Measurements from ENCODE around the genes TMEM45B and PRDM10.

DNA sequence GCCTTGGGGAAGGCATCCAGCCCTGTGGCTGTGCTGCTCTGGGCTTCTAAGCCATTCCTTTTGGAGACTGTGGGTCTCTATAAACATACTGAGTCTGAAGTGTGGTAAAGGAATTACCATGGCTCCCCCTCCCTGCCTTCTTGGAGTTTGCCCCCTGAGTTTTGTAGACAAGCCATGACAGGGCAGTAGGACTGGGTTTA lies 13.5 kb downstream of the FLI1 start:
- PRO-cap, 2 experiments: no peak in any of the 2 experiments

GRCh38 chr11:128725312-128725706 lies 31.4 kb downstream of the FLI1 start:
- PRO-cap, 2 experiments: no peak in any of the 2 experiments

- PRO-cap, 2 experiments: no peak in any of the 2 experiments
Measured at GRCh38 chr11:128841638-128842176, 25.4 kb downstream of the KCNJ1 start.

- PRO-cap, 2 experiments: no peak in any of the 2 experiments
Measured at GRCh38 chr11:128908306-128909068, 17.3 kb downstream of the KCNJ5 start.

DNA sequence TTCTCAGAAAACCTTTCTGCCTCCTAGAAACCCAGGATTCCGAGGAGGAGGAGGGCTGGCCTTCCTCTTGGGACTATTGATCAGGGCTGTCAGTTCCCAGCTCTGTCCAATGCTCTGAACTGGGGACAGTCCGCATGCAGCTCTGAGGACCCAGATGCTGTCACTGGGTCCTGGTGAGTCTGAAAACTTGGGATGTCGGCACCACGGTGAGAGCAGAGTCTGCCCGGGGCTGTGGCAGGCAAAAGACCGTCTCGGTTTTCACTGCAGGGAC lies 5.3 kb downstream of the TP53AIP1 start:
- PRO-cap, 2 experiments: no peak in any of the 2 experiments

DNA sequence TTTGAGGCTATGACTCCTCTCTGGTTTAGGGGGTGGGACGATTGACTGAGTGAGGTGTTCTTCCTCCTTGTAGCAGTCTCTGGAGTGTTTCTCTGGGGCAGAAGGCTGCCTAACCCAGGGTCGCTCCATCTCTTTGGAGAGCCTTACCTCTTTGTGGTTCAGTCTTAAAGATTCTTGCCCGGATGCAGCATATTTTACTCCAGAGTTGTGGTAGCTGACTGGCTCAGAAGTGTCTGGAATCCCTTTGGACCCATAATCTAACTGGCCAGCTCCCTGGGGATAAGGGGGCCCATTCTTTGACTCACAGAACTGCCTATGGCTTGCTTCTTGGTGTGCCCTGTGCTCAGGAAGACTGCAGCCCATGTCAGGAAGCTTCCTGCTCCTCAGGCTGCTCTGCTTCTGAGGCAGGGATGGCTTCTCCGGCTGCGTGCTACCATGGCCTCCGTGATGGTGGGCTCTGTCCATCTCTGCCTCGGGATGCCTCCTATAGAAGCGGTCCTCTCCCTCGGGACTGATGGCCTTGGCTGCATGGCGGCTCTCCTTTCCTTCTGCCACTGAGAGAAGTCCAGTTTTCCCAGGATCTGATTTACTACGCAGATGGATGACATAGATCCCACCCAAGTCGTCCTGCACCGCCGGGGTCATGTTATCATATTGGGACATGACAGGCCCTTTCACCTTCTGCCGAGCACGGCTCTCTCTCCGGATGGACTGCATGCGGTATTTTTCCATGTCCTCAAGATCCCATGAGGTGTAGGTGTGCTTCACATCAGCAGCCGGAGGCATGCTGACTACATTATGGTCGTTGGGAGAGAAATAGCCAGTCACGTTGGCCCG lies 26.7 kb upstream of the TP53AIP1 start:
- PRO-cap, 2 experiments: no peak in any of the 2 experiments

GRCh38 chr11:129004743-129005236 lies 62.1 kb upstream of the TP53AIP1 start:
- PRO-cap, 2 experiments: no peak in any of the 2 experiments

GRCh38 chr11:129023921-129024380 lies 81.3 kb upstream of the TP53AIP1 start:
- PRO-cap, 2 experiments: peak in 2 of 2 experiments; most common minus-strand start chr11:129024137 (in 1)

- PRO-cap, 2 experiments: no peak in any of the 2 experiments
Measured at GRCh38 chr11:129221881-129222306, 29.8 kb upstream of the ARHGAP32 start.

DNA sequence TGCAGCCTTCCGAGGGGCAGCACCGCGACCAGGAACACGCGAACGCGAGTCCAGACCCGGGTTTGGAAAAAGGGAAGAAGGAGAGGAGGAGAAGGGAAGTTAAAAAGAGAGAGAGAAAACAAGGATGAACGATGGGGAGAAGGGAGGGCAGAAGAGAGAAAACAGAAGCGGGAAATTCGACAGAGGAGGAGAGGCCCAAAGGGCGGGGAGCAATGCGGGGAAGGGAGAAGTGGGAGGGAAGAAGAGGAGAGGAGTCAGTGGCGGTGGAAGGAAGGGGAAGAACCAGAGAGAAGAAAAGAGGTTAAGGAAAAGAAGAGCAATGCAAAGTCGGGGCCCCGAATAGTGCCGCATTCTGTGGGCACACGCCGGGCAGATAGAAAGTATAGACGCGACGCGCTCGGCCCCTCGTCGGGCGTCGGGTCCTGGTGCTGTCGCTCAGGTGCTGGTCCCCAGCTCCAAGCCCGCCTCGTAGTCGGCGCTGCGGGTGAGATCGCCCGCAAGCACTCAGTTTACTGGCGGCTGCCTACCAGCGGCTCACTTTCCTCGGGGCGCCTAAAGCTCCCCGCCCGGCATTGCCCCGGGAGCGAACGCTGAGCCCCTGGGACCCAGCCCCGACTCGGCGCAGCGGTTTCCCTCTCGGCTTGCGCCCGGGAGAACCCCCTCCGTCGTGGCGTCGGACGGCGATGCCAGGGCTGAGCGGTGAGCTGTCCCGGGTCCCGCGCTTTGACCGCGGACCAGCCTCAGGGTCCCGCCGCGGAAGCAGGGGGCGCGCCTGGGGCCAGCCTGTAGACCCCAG lies 2.7 kb upstream of the BARX2 start:
- PRO-cap, 2 experiments: no peak in any of the 2 experiments

- PRO-cap, 2 experiments: no peak in any of the 2 experiments
Measured at GRCh38 chr11:129374879-129375322, 747 bp upstream of the BARX2 start.

DNA sequence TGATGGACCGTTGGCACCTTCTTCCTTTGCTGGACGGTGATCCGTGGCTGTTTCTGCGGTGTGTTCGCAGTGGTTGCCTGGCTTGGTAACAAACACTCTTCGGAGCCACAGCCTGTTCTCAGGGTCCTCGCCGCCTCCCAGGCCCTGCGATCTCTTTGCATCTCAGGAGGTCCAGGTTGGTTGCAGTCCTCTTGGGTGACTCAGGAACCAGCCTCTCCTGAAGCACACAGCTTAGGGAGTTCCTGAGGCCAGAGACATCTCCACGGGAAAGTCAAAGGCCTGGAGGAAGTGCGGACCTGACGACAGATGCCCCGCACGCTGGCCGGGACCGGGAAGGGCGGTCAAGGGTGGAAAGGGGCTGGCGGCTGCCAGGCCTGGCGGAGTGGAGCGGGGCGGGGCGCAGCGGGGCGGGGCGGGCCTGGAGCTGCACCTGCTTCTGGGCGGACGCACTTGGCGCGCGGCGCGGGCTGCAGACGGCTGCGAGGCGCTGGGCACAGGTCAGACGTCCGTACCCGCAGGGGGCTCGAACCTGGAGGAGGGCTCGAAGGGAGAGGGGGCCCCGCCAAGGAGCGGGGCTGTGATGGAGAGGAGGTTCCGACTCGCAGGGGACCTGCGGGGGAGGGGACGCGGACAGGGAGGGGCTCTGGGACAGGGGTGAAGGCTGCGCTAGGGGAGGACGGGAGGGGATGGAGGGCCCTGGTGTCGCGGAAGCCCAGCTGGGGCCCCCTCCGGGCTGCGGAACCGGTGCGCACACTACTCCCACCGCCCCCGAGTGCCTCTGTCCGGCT lies at the start of gene TMEM45B:
TSS of gene TMEM45B (plus strand) at position 447 of the 788 bp plus-strand sequence.
- PRO-cap, 2 experiments: peak in 2 of 2 experiments; most common plus-strand start position 449 of the sequence (in 2)

DNA sequence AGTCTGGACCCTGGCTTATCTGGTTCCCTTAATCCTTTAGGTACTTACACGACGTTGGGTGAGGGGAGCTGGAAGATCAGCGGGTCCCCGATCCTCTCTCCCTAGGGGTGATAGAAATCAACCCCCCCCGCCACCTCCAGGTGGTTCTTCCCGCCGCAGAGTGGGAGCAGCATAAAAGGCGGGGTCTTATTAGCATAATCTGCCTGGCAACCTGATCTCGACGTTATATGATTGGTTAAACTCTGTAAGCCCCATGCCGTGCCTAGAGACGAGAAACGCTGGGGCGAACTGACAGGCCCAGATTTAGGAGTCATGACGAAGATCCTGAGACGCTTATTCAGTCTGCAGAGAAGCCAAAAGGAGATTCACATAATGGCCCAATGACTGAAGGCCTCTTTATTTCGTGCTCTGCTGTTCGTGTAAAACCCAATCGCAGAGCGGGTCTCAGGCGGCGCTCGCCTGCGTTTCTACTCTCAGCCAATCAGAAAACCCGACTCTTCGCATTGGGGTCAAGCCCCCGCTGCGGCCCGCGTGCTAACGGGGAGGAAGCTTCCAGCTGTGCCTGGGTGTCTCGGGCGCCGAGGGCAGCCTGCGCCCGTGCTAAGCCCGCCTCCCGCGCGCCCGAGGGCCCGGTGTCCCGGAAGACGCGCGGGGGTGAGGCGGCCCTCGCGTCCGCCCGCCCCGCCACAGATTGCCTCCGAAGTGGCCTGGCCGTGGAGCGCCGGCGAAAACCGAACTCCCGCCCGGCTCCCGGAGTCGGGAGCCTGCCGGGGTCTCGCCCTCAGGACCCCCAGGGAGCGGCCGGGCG lies at the start of gene PRDM10:
TSS of gene PRDM10 (minus strand) at position 162 of the 808 bp plus-strand sequence.
- PRO-cap, 2 experiments: peak in 2 of 2 experiments; most common plus-strand start position 265 of the sequence (in 2); most common minus-strand start position 162 of the sequence (in 2)

DNA sequence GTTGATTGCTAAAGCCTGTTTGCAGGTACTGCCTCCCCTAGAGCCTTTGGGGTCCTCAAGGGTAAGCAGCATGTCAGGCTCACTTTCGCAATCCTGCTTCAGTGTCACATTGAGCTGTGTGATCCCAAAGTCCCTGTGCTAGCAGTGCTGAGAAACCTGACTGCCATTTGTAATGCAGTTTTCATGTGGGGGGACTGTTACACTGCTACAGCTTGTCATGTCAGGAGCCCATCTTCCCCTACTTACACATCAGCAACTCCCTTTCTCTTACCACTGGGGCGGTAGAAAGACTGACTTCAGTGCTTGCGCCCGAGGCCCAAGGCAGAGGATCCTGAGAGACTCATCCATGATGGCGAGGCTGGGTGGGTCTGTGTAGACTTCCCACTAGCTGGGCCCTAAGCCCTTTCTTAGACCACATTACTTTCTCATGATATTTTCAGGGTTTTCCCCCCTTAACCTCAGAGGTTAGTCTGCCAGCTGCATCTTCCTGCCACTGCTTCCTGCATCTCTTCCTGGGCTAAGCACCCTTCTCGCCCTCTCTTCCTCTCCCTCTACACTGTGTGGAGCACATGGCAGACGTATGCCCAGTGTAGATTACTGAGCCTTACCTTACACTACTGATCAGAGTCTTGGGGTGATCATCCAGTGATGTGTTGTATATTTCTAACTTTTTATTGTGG lies 40.7 kb upstream of the ST14 start:
- PRO-cap, 2 experiments: no peak in any of the 2 experiments

DNA sequence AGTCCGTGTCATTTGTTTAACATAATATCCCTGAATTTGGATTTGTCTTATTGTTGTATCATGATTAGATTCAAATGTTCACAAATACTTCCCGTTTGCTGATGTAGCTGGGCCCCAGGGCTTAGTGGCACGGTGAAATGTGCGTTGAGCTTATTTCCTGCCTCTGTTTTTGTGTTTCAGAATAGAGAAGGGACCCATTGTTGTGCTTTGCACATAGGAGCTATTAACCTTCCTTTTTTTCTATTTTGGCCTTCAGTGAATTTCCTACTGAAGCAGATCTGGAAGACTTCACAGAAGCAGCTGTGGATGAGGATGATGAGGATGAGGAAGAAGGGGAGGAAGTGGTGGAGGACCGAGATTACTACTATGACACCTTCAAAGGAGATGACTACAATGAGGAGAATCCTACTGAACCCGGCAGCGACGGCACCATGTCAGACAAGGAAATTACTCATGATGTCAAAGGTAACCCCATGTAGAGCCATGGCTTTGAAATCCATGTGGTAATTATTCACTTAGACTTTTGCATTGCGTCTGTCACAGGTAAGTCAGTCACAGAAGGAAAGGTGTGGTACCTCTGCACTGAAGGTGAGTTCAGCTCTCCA lies 37.4 kb upstream of the ST14 start:
- PRO-cap, 2 experiments: no peak in any of the 2 experiments

- PRO-cap, 2 experiments: no peak in any of the 2 experiments
Measured at GRCh38 chr11:130315408-130315715, 645 bp upstream of the ZBTB44 start.

DNA sequence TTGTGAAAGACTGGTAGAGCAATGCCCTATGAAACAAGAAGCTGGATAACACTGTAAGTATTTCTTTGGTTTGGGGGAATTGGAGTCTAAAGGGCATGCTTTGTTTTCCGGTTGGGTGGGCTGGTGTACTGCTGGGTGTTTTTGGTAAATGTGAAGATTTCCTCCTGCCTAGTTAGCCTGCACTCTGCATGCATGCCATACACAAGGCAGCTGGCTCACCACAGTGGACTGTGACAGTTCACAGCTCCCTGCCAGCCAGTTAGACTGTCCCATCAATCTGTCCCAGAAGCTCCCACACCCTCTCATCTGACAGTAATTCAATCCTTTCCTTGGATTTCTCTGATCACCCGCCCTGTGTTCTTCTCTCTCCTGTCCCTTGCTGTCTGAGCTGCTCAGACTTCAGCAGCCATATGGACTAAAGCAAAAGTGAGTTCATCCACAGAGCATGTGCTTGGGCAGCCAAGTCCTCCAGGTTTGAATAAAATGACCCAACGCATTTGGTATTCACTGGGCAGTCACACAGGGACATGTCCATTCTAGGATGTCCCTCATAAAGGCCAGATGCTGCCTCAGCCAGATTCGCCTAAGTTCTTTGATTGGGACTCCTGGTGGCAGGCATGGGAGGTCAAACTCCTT lies 54.4 kb upstream of the ZBTB44 start:
- PRO-cap, 2 experiments: no peak in any of the 2 experiments

GRCh38 chr11:130634808-130635464 lies 186.5 kb downstream of the ADAMTS15 start:
- PRO-cap, 2 experiments: no peak in any of the 2 experiments

DNA sequence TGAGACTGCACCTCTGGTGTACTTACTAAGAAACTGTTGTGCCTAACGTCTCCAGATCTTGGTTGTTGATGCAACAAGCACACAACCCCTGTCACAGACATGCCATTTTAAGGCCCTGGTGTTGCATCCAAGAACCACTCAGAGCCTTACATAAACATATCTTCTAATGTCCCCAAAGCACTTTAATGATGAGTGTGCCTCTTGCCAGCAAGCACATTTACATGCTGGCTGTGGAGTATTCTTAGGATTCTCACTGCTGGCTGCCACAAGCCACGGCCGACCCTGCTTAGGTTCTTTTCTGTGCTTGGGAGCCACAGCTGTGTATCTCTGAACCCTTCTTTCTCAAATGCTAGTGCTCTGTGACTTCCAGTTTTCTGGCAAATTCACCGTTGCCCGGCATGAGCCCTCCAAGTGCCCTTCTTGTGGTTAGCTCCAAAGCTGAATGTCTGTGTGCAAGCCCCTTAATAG lies 201.4 kb downstream of the ADAMTS15 start:
- PRO-cap, 2 experiments: no peak in any of the 2 experiments

DNA sequence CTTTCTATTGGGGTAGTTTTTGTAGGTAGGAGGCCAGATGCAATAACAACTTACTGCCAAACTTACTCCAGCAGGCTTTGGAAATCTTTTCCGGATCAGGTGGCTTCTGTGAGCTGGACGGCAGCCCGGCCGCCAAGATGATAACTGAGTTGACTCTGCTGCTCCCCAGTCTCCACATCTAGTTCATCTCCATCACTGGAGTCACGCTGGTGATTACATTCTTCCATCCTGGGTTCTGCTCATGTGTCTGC lies 121.2 kb upstream of the OPCML start:
- PRO-cap, 2 experiments: peak in 2 of 2 experiments; most common minus-strand start position 136 of the sequence (in 2)

Measured in Colon Carcinoma Metastatic in the Lung (tissue), 2 donors.